Placental pericyte (primary cell): ENCODE results near the genes TMF1 and ARL6IP5.

DNA sequence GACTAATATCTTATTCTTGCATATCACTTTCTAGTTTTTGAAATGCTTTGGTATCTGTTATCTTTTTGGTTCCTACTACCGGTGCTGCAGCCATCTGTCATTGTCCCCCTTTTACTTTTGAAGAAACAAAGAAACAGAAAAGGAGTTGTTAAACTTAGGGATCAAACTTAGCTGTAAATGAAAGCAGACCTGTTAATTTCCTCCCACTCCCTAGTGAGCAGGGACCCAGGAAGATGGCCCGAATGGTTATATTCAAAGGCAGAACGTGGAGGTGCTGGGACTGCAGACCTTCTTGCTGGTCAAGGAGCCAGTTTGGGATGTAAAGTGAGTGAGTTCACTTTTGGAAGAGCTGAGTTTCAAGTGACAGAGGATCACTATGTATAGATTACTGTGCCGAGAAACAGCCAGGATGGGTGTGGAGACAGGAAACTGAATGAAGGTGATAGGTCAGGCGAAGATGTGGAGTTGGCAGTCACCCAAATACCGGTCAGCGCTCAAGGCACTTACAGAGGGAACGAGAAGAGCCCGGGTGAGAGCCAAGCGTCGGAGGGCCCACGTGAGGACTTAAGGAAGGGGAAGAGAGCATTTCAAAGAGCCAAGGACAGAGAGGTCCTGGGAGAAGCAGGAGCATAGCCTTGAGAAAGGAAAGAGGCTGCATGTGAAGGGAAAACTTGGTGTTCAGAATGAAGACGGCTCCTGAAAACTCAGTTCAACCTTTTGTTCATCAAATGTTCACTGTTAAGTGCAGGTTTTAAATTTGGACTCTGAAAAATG is 20.2 kb downstream of the KBTBD8 start:
- CAGE, long polyA plus RNA, result no peak

- CAGE, long polyA plus RNA, result no peak
Observed at GRCh38 chr3:67018880-67019089, 20.7 kb downstream of the KBTBD8 start.

DNA sequence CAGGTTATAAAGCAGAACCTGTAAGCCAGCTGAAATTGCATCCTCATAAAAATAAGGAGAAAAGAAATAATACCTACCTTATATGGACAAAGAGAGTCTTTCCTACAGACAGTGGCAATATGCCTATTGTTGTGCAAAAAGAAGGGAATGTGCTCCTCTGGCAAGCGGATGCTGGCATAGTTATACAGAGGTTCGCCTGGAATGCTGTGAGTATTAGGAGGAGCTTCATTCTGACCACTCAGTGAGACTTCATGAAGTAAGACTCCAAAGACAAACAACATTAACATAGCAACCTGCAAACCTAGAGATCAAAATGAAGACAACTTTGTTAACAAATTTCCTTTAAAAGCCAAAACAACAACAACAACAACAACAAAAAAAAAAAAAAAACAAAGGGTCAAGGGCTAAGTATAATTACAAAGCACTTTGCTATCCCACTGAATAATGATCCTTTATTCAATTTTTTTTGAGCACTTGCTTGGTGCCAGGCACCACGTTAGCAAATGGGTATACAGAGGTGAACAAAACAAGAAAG is 3.9 kb downstream of the EOGT start:
- CAGE, long polyA plus RNA, result no peak

GRCh38 chr3:69051750-69052638 is at the start of gene TMF1:
Gene TMF1 (minus strand): TSS chr3:69052333.
- CAGE, long polyA plus RNA, result no peak

GRCh38 chr3:69058504-69058937 is 6.4 kb upstream of the TMF1 start:
- CAGE, long polyA plus RNA, result no peak

DNA sequence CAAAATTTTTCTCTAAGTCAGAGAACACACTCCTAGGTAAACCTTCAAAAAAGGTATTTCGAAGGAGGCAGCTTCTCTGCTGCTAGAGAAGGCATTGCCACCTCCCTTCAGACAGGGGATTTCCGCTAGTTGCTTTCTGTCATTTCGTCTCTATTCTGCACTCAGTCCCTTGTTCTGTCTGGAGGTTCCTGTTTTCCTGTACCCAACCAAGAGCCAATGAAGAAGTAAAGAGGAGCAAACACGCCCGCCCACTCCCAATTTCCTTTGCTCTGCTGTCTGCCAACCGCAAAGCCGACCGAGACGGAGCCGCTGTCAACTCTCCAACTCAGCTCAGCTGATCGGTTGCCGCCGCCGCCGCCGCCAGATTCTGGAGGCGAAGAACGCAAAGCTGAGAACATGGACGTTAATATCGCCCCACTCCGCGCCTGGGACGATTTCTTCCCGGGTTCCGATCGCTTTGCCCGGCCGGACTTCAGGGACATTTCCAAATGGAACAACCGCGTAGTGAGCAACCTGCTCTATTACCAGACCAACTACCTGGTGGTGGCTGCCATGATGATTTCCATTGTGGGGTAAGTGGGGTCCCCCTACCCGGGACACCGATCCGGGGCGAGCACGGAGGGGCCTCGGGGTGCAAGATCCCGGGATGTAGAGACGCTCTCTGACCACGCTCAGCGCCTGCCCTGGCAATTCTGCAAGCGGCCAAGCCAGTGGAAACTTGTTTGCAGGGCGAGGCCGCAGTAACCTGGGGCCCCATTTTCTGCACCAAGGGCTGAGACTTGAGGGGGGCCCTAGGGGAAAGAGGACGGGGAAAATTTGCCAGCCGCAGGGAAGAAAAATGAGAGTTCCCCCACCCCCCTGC is at the start of gene ARL6IP5:
ARL6IP5 (plus strand) TSS at position 286 of the 862 bp plus-strand sequence.
- CAGE, long polyA plus RNA, result no peak

DNA sequence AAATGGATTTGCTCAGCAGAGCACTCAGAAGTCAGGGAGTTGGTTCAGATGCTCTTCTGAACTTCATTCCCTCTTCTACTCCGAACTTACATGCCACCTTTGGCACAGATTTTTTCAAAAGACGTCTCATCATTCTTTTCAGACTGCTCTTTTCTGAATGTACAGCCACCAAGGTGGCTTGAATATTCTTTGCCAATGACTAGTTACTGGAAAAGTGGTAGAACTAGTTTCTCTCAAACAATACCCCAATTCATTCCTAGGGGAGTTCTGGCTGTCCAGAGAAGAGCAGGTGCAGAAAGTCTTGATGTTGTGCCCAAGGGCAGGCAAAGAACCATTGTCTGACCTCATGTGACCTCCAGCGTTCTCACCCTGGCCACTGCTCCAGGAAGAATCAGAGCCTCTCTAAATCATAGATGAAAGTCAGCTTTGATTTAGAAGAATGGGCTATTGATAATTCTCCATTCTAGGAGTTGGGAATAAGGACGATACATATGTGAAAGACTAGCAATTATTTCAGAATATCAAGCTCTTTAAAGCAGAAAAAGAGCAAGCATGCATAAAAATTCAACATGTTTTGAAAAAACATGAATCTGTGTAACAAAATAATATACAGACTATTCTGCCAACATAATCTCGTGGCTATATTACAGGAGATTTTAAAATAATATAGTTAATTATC is 5.4 kb downstream of the LMOD3 start:
- CAGE, long polyA plus RNA, result no peak

DNA sequence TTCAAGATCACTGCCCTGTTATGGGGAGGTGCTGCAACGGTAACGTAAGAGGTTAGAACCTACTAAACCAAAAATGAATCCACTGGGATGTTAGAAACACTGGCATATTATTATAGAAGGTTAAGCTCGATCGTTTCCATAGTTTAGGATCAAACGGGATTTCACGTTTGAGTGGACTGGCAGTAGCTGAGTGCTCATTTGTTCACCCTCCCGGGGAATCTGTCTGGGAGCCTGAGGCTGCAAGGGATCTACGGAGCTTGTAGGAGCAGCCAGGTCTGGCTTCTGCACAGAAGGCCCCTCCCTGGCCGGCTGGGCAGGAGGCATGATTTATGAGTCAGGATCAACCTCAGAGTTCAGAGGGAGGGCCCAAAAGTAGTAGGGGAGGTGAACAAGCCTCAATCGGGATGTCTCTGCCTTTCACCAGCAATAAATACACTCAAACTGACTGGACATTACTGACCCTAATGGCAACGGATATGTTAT is 109.4 kb upstream of the LMOD3 start:
- CAGE, long polyA plus RNA, result no peak

DNA sequence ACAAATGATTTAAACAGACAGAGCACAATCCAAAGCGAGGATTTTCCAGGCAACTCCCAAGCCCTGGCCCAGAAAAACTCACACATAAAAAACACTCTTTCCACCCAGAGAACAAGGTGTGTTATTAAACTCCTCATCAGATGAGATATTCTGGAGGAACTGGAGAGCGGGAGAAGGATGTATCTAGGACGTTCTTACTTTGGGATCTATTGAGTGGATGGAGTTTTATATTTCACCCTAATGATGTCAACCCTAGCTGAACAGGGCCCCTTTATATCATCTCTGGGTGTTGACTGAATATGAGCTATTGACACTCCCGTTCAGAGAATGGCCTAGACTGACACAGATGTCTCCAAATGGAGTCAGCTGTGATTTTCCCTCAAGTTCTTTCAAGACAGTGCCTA is 63.9 kb downstream of the FRMD4B start:
- CAGE, long polyA plus RNA, result no peak

- CAGE, long polyA plus RNA, result no peak
Observed at GRCh38 chr3:69370106-69370596, 15.7 kb downstream of the FRMD4B start.

DNA sequence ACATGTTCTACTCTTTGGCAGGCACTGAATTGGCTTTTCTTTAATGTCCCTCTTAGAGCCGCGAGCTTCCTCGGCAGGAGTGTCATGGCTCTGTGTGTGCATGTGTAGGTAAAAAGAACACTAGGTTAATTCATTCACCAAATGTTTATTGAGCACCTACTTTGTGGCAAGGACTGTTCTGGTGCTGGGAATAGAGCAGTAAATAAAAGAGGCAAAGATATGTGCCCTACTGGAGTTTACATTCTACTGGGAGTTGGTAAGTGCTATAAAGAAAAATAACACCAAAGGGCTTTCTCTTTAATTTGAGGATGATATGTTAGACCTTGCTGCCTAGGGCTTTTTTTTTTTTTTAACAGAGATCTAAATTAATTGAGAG is 106.5 kb downstream of the MITF start:
- CAGE, long polyA plus RNA, result no peak

GRCh38 chr3:70956890-70957929 is 626.3 kb downstream of the FOXP1 start:
- CAGE, long polyA plus RNA, result no peak

GRCh38 chr3:71039116-71039707 is 544.3 kb downstream of the FOXP1 start:
- CAGE, long polyA plus RNA, result no peak

DNA sequence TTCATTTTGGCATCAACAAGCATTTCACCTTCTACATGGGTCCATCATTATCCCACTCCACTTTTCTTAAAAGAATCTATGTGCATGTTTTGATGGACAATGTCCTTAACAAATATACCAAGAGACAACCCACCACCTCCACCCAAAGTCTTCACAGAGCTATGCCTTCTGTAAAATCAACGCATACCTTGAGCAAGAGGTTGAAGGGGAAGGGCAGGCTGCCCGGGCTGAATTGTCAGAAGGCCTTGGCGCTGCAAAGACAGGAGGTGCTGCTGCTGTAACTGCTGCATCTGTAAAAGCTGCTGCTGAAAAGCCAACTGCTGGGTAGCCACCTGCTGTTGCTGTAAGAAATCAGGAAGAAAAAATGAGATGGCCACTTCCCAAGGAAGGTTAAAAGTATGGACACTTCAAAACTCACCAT is 536.8 kb downstream of the FOXP1 start:
- CAGE, long polyA plus RNA, result no peak

GRCh38 chr3:71064656-71065466 is 518.7 kb downstream of the FOXP1 start:
- CAGE, long polyA plus RNA, result no peak

- CAGE, long polyA plus RNA, result no peak
Observed at GRCh38 chr3:71078681-71079395, 504.7 kb downstream of the FOXP1 start.

- CAGE, long polyA plus RNA, result no peak
Observed at GRCh38 chr3:71127267-71128275, 456.0 kb downstream of the FOXP1 start.

DNA sequence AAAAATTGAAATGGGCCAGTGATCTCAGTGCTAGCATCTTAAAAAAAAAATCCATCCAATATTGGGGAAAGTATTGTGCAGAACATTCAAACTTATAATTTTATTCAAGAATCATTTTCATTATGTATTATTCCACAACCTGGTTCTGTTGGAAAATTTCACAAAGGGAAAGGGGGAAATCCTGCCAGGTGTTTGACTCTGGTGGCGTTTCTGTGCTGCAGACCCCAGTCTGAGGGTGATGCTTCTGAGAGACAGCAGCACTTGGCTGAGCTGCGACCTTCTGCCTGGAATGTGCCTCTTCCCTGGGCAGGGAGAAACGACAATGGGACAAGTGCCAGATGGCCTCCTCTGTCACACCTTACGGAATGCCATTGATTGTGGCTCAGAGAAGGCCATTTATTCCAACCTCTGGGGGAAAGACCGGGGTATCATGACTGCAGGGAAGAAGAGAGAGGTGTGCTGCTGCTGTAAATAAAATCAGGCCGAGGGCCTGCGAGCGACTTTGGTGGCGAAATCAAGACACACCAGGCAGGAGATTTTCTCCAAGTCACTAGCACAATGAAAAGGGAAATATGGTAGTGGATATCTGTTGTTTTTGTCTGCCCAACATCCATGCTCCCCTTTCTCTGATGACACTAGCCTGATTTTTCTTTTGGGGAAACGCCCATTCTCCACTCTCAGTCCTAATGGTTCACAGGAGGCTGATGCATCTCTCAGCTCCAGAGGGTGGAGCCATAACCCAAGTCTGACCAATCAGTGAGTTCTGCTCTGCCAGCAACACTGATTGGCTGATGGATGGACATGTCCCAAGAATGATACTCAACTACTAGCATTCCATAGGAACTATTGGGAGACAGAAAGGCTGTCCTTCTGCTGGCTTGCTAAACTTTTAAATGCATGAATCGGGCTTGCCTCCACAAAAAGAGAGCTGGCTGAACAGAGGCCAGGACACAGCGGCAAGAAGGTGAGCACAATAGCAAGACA is 336.2 kb downstream of the FOXP1 start:
- CAGE, long polyA plus RNA, result no peak

DNA sequence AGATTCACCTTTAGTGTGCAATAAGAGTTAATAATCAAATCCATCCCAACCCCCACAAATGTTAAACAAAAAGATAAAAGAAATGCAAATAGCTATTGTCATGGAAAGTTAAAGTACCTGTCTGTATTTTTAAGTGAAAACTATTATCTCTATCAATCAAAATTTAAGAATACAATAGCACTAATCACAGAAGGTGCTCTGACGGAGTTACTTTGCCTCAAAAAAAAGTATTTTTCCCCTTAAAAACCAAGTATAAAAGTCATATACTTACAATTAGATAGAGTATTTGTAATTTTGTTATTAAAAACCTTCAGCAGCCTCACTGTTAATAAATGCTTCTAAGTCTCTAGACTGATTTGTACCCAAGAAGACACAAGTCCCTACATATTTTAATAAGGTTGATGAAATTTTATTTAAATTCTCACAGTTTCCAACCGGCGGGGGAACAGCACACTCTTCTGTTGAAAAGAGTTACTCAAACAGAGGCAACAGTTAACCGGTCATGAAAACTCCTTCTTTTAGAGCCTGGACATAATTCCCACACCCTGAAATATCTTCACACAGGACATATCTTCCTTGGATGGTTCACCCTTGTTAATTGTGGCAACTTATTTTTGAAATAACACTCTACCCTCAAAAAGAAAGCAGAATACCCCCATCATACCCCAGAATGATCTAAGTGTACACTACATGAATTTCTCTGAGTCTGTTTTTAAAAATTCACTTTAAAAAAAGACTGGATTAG is 278.9 kb downstream of the FOXP1 start:
- CAGE, long polyA plus RNA, result no peak

GRCh38 chr3:71358990-71359571 is 224.4 kb downstream of the FOXP1 start:
- CAGE, long polyA plus RNA, result no peak